ENCODE measurements around a stretch of chr4.

DNA sequence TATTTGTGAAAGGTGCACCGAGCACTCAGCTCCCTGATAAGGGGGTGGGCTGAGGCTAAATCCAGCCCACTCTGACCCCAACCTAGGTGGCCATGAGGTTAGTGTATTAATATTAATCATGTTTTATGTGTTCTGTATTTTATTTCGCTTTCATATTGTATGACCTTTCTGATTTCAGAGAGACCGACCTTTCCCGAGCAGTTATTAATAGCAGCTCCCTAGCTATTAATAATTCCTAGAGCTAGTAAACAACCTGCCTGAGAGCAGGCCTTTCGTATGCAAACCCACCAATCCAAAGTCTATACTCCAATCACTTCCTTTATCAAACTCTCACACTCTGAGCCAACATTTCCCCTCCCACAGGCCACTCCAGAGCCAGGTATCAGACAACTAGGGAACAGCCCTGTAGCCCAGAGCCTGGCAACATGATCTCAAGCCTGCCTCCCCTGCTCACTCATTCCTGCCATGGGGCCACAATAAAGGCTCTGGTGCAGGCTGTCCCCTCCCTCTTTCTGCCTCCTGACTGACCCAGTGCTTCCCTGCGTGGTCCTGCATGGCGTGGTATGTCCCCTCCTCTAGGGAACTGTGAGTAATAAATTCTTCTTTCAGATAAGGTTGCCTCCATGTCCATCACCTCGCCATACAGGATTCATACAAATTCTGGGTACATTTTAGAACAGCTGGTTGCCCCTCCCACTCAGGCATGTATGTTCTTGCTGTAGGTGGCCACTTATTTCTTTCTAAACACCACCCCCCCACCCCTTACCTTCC is 73.7 kb downstream of the SLC2A9 start:
- PRO-cap = no peak

GRCh38 chr4:10008291-10008640 is 13.0 kb downstream of the SLC2A9 start:
- PRO-cap = no peak

DNA sequence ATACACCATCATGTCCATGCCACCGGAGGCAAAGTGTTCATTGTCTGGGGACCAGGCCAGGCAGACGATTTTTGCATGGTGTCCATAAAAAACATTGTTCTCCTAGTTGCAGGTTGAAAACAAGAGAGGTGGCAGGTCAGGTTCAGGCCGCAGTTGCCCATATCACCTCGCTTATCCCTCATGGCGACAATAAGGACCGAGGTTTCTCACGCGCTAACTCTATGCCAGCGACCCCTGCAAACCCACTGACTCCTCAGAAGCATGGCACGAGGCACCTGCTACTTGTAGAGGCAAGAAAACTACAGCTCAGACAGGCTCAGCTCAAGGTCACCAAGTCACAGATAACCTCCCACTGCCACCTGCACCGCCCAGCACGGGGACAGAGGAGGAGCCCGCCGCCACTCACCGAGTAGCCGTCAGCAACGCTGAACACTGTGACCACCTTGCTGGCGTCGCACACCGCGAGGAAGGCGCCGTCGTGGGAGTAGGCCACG is 39.2 kb downstream of the WDR1 start:
- PRO-cap = no peak

- PRO-cap = no peak
Observed at GRCh38 chr4:10086507-10086899, 30.1 kb downstream of the WDR1 start.

- PRO-cap = no peak
Observed at GRCh38 chr4:10099867-10100190, 16.8 kb downstream of the WDR1 start.

DNA sequence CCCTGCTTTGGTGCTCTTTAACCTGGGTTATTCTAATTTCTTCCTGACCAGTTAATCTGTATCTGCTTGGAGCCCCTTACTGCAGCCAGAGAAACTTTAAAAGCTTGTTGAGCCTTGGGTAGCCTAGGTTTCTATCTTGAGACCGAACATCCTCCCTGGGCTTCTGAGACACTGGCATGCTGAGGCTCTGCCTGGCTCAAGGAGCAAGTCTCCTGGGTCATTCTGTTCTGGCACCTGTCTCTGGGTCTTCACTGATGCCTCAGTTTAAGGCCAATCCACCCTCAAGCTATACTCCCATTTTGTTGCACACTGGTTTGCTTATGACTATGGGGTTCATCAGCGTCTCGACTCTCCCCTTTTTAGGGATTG is 3.8 kb upstream of the WDR1 start:
- PRO-cap = unidirectional peak, plus-strand start at position 79 of the sequence

- PRO-cap = no peak
Observed at GRCh38 chr4:10173308-10173906, 56.8 kb upstream of the WDR1 start.

DNA sequence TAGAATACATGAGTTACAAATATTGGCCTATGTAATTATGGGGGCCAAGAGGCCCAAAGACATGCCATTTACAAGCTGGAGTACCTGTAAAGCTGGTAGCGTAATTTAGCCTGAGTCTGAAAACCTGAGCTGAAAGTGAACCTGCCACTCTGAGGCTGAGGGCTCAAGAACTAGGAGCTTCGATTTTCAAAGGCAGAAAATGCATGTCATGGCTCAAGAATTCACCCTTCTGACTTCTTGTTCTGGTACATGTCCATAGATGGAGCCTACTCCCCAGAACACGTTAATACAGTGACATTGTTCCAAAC is 115.4 kb upstream of the WDR1 start:
- PRO-cap = no peak

GRCh38 chr4:10458114-10458565 is 914 bp upstream of the ZNF518B start:
- PRO-cap = no peak

DNA sequence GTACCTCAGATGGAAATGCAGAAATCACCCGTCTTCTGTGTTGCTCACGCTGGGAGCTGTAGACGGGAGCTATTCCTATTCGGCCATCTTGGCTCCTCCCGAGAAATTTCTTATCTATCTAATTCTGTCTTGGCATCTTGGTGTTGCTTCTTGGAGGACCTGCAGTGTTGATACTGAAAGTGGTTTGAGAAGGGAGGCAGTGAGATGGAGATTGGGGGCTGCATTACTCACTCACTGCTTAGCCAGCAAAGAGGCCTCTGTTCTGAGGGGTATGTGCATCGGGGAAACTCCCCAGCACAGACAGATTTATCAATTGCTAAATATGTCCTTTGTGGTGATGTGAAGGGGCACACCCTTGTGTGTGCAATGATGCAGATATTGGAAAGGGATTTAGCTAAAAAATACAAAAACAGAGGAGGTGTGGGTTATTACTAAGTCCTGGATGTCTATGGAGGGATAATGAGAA is 279.1 kb downstream of the HS3ST1 start:
- PRO-cap = no peak

- PRO-cap = no peak
Observed at GRCh38 chr4:11480567-11481187, 52.0 kb upstream of the HS3ST1 start.

GRCh38 chr4:11801840-11802321 is 373.2 kb upstream of the HS3ST1 start:
- PRO-cap = no peak

GRCh38 chr4:12488714-12489166 is 995.4 kb downstream of the RAB28 start:
- PRO-cap = no peak

DNA sequence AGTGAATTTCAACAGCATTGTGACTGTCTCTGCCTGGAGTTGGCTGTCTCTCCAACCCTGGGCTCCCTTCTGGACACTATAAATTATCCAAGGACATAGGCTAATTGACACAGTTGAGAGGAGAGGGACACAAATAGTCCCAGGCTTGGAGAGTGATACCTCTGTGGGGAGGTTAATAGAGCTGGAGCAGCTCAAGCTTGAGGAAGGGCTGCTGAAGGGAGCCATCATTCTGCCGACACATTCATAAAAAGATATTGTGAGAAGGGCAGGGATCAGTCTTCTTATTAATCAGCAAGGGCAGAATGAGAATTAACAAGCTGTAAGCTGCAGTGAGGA is 572.1 kb downstream of the RAB28 start:
- PRO-cap = no peak

DNA sequence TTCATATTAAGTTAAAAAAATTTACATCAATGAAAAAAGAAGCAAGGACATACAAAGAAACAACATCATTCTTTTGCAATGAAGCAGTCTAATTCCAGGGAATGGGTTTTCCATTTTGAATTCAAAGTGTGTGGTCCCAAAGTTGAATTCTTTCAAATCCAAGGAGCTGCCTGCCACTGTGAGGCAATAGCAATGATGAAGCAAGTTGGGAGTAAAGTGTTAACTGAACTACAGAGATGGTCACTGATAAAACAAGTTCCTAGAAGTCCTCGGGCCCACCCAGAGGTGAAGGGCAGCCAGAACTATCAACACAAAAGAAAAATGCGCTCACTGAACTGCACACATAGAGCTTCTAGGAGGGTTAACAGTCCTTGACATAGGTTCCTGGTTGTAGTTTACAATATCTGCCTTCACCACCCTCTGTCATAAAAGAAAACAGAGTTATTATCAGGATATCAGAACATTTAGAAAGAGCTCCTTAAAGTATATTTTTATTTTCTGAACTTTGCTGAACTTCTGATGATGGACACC is 115.8 kb downstream of the RAB28 start:
- PRO-cap = no peak

DNA sequence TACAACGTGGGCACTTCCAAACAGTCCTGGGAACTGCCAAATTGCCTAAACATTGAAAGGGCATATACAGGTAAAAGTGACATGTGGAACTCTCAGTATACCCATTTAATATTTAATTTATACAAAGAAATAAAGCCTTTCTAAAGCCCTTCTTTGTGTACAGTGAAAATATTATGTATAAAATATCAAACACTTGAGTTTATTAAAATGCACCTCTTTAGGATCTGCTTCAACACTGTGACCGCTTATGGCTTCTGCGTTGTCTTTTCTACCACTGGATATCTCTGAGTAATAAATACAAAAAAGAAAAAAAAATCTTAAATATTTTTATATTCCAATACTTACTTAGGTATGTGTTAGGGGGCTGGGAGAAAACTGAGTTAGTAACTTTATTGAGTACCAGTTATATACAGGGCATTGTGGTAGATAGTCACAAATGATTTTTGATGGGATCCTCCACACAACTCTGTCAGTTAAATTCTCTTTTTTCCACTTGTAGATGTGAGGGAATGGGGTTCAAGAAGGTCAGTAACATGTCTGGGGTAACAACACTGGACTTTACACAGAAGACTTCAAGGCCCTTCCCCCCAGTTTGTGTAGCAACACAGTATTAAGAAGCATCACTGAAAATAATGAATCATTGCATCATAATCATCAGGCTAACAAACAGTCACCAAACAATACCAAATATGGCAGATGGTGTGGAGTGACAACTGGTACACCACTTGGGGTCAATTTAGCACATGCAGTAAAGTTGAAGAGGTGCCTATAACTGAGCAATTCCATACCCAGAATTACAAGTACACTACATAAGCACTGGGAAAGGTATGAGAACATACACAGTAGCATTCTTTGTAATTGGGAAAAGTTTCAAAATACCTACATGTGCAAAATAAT is 38.8 kb downstream of the BOD1L1 start:
- PRO-cap = no peak

DNA sequence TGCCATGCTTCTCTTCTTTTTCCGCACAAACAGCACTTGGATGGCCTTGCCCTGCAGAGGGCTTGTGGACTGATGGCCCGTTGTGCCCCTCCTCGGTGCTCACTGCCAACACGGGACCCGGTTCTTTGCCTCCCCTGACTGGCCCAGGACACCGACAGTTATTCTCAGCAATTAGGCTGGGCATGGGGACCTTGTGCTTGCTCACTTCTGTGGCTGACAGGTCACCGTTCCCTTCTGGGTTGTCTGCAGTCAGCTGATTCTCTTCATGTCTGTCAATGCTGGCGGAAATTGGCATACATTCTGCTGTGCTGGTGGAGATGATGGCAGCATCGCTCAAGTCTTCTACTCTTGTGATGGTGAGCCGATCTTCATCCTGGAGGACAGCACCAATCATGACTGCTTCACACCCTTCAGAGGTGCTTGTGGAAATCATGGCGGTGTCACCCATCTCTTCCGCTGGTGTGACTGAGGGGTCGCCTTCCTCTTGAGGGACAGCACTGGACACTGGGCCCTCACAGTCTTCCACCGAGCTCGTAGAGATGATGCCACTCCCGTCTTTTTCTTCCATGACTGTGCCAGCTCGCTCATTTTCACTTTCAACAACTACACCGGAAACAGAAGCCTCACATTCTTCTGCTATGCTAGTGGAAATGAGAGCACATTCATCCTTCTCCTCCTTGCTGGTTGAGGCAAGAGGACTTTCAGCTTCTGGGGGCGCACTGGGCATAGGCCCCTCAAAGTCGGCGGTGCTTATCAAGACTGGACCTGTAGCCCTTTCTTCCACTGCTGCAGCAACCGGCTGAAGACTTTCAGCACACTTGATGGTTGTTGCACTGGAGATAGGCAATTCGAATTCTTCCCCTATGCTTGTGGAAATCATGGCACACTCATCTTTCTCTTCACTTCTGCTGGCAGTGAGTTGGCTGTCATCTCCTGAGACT is 27.7 kb downstream of the BOD1L1 start:
- PRO-cap = no peak

DNA sequence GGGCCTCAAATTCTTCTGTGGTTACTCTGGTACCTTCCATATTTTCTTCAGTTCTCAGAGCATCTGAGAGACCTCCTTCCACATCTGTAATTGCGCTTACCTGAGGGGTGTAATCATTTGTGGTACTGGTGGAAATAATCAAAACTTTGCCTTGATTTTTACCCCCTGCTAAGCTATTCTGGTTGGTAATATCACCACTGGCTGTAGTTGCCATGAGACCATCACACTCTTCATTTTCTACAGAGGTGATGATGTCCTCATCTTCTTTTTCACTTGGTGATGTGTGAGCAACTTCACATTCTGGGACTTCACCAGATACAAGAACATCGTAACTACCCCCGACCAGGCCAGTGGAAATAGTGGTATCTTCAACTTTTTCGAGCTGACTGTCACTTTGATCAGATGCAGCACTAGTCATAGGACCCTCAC is 27.0 kb downstream of the BOD1L1 start:
- PRO-cap = no peak

DNA sequence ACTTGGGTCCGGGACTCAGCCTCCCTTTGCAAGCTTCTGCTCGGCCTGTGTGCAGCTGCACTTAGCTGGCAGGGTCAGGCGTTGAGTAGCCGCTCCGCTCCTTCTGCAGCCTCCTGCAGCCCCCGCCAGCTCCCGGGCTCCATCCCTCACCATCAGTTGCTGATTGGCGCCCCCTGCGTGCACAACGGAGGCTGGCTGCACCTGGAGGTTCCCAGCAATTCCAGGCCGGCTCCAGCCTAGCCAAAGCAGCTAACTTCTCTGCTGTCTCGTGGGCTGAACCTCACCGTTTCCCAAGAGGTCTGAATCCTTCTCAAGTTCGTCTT is 27.0 kb upstream of the BOD1L1 start:
- PRO-cap = no peak

- PRO-cap = no peak
Observed at GRCh38 chr4:13703953-13704335, 76.4 kb upstream of the BOD1L1 start.

Measured in neutrophil (primary cell).